Bronchial epithelial cell (primary cell): ENCODE results near the gene CIPC.

GRCh38 chr14:75274738-75275361, 3.8 kb upstream of the FOS start:
- RRBS, 2 experiments: no CpG with 5 or more reads among the region's 7 CpGs

DNA sequence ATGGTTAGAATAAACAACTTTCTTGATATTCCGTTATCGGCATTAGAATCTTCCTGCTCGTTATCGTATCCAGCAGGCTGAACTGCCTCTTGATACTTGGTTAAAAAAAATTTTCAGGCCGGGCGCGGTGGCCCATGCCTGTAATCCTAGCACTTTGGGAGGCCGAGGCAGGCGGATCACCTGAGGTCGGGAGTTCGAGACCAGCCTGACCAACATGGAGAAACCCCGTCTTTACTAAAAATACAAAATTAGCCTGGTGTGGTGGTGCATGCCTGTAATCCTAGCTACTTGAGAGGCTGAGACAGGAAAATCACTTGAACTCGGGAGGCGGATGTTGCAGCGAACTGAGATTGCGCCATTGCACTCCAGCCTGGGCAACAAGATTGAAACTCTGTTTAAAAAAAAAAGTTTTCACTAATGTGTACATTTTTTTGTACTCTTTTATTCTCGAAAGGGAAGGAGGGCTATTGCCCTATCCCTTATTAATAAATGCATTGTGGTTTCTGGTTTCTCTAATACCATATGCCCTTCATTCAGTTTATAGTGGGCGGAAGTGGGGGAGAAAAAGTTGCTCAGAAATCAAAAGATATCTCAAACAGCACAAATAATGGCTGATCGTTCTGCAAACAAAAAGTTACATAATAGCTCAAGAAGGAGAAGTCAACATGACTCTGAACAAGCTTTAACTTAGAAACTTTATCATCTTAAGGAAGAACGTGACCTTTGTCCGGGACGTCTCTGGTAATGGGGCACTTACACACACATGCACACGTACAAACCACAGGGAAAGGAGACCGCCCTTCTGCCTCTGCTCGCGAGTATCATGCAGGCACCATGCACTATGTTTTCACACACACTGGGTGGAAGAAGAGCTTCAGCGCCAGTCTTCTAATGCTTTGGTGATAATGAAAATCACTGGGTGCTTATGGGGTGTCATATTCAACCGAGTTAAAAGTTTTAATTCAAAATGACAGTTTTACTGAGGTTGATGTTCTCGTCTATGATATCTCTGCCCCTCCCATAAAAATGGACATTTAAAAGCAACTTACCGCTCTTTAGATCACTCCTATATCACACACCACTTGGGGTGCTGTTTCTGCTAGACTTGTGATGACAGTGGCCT, 4.4 kb downstream of the FOS start:
- RRBS, 2 experiments: no CpG with 5 or more reads among the region's 30 CpGs

DNA sequence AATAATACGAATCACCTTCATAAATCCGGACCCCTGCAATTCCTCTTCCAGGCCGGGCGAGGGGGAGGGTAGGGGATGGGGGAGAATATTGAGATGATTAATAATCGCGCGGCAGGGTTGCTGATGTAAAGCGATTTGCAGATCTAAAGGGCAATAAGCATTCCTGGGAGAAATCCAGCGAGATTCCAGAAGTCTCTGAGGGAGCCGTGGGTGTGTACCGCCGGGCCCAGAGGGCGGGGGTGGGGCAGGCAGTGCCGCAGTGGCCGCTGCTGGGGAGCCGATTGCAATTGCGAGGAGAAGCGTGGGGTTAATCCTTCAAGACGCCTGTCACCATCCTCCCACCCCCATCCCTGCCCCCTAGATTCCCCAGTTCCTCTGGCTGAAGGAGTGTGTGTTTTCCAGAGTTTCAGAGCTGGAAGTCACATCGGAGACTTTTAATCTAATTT, 16.4 kb downstream of the FOS start:
- RRBS, 2 experiments: no CpG with 5 or more reads among the region's 20 CpGs

GRCh38 chr14:75299128-75299377, 20.4 kb downstream of the FOS start:
- RRBS, 2 experiments: no CpG with 5 or more reads among the region's 6 CpGs

GRCh38 chr14:75340969-75341439, 62.4 kb downstream of the FOS start:
- RRBS, 2 experiments: no CpG with 5 or more reads among the region's 8 CpGs

DNA sequence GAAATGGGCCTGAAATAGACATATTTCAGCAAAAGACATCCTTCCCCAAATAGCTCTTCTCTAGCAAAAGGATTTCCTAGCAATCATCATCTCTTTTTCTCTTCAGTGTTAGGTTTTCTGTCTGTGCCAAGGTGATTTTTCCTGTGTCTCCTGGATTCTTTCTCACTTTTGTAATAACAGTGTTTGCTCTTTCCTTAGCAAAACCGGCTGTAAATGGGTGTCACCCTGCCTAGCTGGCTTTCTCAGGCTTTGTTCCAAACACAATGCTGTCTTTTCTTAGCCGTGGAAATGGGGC, 21.8 kb downstream of the JDP2 start:
- RRBS, 2 experiments: no CpG with 5 or more reads among the region's 2 CpGs

DNA sequence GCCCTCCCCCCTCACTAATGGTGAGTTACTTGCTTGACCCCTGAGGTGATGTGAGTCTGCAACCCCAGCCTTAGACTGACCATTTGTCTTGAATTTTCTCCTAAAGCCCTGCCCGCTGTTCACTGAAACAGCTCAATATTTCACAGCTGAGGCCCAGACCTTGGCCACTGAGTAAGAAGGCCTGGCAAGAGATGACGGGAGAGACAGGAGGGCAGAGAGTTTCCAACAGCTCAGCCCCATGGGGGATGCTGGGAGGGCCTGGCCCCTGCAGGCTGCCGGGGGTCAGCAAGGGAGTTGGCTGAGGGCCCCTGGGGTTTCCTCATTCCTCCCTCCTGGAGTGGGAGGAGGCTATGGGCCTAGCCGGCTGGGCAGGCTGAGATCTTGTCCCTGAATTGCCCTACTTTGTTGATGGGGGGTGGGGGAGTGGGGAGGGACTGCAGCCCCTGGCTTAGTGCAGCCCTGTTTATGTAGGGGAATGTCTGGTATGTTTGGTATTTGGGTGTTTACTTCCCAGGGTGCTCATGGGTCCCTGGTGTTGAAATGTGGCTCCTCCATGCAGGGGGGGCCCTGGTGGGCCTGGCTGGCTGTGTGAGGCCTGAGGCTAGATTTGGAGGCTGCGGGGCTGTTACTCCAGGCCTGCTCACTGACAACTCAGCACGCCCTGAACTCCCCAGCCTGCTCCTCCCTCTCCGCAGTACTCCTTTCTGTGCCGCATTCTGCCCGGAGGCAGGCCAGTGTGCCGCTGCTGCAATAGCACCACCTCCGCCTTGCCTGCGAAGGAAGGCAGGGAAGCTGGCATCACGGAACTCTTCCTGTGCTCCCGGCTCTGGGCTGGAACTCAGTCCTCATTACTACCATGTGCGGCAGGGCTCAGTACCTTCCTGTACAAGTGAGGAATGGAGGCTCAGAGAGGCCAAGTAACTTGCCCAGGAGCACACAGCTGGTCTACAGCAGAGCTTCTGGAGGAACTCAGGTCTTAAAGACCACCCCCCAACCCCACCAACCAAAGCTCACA, 25.2 kb downstream of the JDP2 start:
- RRBS, 2 experiments: 2% methylated on average over 6 of the region's 15 CpGs

GRCh38 chr14:75543242-75543728, 21.0 kb downstream of the BATF start:
- RRBS, 2 experiments: no CpG with 5 or more reads among the region's 4 CpGs

DNA sequence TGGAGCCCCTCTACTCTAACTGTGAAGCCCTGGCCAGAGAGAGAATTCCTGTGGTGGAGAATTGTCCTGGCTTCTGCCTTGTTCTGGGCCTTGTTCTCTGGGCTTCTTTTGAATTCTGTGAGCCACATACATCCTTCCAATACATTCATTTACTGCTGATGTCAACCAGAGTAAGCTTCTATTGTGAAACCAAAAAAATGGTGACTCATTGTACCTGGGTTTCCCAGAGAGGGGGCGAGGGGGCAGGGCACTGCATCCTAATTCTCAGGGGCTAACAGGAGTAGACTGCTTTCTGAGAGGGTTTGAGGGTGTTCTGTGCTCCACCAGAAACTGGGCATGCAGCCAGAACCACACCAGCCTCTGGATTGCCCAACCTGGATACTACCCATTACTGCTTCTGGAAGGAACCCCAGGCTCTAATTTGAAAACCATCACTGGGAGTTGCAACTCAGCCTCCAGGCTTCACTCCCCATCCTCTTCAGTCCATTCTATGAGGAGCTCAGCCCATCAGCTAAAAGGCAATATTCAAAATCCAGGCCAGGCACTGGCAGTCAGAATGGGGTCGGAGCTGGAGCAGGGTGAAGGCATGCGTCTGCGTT, 18.6 kb upstream of the FLVCR2 start:
- RRBS, 2 experiments: no CpG with 5 or more reads among the region's 4 CpGs

- RRBS, 2 experiments: no CpG with 5 or more reads among the region's 5 CpGs
Observed at GRCh38 chr14:75599459-75600027, 21.1 kb downstream of the FLVCR2 start.

- RRBS, 2 experiments: no CpG with 5 or more reads among the region's 5 CpGs
Observed at GRCh38 chr14:75631429-75631956, 29.2 kb downstream of the ERG28 start.

DNA sequence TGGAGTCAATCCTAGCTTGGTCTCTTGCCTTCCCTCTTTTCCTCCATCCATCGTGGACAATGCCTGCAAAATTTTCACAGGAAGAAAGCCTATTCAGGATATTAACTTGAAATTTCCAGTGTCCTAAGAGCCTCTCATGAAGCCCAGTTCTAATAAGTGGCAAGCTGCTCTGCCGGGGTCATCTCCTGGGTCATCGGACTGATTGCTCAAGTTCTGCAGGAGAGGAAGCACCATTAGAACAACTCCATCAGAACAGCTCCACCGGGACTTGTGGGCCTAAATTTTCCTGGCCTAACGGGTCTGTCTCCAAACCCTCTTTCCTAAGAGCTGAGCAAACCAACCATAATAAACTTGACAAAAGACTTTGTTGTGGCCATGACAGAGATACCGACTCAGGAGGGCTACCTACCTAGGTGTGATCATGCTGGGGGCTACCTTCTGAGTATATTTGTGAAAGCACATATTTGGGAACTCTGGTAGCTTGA, 13.9 kb downstream of the ERG28 start:
- RRBS, 2 experiments: 87 to 90% methylated on average over 3 of the region's 6 CpGs

DNA sequence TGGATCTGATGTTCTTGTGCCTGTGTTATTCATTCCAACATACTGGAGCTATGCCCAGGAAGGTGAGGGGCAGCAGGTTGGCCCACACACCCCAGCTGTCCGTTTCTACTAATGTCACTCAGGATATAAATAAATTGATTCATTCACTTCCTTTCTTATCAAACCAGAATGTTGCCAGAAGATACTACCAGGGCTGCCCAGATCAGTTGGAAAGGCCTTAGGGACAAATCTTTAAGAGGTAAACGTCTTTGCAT, 40.6 kb downstream of the TGFB3 start:
- RRBS, 2 experiments: no CpG with 5 or more reads among the region's 2 CpGs

DNA sequence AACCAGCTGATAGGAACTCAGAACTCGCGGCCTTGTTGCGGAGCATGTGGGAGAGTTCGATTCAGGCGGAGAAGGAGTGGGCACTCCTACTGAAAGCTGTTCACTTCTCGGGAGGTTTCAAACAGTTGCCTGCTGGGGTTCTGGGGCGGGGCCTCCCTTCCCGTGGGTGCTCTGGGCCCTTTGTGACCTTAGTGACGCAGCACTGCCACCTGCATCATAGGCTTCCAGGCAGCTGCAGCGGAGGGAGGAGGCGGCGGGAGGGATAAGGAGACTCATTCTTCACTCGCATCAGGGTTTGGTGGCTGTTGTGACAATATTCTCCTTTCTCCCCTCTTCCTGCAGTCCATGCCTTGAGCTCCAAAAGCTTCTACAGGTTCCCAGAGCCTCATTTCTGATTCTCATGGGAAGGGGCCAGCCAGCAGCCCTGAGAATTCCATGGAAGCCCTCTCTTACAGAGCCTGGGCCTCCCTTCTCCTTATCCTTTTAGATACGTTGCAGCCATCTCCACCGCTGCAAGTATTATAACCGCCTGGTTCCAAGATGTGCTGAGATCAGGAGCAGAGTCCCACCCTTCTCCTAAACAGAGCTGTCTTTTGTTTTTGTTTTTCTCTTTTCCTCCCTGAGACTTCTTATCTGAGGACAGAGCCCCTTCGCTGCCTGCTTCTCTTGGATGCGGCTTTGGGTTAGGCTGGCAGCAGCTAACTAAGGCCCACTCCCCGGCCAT, 67.8 kb upstream of the GPATCH2L start:
- RRBS, 2 experiments: no CpG with 5 or more reads among the region's 19 CpGs

DNA sequence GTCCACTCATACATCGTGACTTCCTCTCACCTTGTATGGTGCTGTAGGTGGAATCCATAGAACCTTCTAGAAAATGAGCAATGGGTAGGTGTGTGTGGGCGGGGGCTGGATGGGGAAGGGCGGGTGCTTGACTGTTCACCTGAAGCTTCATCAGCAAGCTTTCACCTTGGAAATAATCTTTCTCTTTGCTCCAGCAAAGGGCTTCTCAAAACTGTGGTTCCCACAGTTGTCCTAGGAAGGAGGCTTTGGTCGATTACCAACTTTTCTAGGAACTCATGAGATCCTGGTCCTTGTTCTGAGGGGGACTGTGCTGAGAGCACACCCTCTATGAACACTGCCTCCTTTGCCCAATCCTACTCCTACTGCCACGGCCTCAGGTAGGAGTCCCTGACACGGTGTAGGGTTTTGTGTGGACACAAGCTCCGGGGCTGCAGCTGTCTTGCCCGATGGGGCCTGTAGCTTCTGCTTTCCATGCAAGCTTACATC, 38.4 kb upstream of the ESRRB start:
- RRBS, 2 experiments: no CpG with 5 or more reads among the region's 8 CpGs

DNA sequence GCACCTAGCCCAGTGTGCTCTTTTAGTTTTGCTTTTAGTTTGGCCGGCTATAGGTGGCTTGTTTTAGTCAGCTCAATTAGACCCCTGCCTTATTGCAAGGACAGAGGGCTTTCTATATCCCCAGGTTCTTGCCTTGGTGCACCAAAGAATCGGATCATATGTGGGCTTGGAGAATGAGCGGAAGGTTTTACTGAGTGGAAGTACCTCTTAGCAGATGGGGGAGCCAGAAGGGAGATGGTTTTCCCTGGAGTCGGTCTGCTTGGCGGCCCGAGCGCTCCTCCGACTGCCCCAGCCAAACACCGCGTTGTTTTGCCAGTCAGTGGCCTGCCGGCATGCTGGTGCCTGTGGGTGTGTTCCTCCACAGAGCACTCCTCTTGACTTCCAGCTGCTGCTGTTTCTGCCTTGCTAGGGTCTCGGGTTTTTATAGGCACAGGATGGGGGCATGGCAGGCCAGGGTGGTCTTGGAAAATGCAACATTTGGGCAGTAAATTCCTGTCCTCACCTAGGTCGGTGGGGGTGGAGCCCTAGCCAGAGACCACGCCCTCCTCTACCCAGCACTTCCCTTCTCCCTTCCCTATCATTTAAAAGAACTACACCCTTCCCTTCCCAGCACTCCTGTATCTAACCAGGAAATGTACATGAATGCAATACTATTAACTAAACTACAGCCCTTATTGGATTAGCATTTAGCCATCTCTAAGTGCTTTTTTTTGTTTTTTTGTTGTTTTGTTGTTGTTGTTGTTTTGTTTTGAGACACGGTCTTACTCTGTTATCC, 34.8 kb upstream of the VASH1 start:
- RRBS, 2 experiments: no CpG with 5 or more reads among the region's 15 CpGs

GRCh38 chr14:76772704-76773412, 11.6 kb downstream of the VASH1 start:
- RRBS, 2 experiments: no CpG with 5 or more reads among the region's 13 CpGs

GRCh38 chr14:76774389-76774963, 13.2 kb downstream of the VASH1 start:
- RRBS, 2 experiments: no CpG with 5 or more reads among the region's 11 CpGs

DNA sequence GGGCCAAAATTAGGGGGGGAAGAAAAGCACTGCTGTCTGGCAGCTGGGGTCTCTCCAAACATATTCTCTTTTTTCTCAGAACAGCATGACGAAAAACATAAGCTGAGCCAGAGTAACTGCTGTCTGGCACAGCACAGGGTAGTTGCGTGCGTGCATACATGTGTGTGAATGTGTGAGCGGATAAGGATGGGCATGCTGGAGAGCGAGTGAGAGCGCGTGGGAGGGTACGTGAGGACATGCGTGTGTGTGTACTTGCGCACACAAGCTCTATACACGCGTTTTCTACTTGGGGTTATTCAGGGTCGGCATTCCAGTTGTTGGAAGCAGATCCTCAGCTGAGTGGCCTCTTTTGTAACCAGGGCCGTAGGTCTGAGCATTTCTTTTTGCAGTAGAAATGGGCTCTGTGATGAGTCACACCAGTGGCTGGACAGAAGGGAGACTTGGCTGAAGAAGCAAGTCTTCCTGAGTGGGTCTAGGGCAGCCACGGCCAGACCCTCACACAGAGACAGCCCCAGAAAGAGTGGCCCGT, 77.9 kb downstream of the LRRC74A start:
- RRBS, 2 experiments: no CpG with 5 or more reads among the region's 16 CpGs

DNA sequence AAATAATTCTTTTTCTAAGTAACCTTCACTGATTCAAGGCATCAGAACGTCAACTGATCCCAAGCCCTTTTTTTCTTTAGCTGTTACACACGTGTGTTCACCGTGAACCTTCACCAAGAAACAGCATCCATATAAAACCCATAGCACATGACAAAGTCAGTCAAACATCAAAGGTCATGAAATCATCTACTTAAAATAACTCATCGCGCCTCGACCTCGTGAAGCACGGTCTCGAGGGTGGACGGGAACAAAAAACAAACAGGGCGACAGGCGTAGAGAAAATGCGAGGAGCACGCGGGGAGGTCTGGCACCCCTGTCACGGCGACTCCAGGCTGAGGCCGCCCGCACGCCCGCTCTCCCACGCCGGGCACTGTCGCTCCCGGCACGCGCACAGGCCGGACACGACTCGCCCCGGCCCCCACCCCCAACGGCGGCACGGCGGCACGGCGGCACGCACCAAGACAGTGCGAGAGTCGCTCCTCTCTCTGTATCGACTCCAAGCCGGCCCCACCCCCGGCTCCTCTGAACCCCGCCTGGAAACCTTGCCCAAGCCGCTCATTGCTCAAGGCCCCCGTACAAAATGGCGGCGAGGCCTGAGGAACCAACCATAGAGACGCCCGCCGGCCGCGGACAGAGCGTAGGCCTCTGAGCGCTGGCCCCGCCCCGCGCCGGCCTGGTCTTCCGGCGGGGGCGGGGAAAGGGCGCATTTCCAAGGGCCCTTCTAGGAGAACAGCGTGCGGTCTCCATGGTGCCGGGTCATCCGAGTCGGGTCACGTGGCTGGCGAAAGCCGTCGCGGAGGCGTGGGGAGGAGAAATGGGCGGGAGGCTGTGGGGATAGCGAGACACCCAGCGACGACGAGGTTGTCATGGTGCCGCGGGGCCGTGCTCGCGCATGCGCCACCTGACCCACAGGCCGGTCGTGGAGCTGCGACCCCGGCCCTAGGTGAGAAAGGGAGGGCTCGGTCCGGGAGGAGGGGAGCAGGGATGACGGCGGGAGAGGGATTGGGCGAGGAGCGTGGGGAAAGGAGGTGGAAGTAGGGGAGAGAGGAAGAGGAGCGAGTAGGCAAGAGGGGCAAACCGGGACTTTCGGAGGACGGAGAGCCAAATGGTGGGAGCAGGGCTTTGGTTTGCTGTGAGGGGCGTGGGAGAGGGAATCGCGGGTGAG, at the start of gene CIPC:
TSS of gene CIPC (plus strand) at position 840 of the 1,165 bp plus-strand sequence.
- RRBS, 2 experiments: under 1 to 2% methylated on average over 28 to 31 of the region's 102 CpGs